ENCODE data around the genes NT5C1B and WDR35.

DNA sequence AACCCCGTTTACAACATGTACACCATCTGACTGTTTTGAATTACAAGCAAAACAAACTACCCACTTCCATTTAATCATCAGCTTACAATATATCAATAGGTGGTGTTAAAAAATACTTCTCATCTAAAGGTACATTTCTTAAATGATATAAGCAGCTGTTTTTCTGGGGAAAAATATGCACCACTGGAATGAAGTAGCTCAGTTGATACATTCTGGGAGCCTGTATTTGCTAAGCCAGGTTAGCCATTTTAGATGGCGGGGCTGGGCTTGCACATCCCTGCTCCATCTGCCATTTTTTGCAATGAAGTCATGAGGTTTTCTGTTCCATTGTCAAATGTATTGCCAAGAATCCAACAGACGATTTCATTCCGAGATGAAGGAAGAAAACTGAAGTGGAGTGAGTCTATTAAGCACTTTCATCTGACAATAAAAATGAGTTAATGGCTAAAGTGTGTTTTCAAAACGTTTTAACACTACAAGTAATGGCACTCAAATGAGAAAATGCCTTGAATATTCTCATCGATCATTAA lies 61.1 kb downstream of the CYRIA start:
- PRO-cap = no peak

GRCh38 chr2:16612499-16613068 lies 53.0 kb downstream of the CYRIA start:
- PRO-cap = no peak

- PRO-cap = no peak
Measured at GRCh38 chr2:16630174-16630945, 35.3 kb downstream of the CYRIA start.

DNA sequence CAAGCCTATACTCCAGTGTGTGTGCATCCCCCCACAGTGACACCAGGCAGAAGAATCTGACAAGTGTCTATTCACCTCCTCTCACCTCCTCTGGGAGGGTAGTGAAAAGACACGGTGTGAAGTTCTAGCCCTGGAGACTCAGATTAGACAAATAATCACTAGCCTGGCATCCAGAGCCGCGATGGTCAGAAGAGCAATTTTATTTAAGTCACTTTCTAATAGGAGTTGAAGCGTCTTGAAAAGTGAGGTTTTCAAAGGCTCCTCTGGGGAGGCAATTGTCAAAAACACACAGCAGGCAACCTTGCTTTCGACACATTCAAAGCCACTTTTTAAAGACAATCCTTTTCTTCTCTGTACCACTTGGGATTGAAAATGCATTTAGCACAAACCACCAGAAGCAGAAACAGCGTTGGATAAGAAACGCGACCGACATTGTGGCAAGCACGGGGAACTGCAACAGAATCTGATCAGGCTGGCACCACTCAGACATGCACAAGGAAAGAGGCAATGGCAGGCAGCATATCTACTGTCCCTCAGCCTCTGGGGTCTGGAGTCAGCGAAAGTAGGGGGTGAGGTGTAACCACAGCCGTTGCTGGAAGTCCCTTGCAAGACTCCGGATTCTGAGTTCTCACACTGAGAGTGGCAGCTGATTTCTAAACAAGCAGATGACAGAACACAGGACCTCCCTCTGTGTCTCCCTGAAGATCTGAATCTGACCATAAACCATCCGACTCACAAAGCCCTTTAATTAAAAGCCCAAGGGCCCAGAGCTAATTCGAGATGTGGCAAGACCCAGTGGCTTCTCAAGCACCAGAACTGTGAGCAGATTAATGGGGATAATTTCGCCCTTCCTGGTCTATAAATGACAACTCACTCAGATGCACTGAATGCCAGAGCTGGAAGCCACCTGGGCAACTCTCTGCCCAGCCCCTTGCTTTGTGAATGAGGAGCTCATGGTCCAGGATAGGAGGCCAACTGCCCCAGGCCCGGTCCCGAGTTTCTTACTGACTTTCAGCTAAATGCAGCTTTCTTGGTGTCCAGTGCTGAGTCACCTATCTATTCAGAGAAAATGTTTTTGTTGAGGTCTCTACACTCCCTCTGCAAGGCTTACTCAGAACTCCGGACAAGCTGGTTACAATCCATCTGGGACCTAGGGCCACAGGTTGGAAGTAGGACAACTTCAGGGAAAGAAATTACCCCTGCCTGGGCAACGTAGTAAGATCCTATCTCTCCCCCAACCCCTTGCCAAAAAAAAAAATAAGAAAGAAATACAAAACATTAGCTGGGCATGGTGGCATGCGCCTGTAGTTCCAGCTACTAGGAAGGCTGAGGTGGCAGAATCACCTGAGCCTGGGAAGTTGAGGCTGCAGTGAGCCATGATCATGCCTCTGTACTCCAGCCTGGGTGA lies 29.6 kb downstream of the CYRIA start:
- PRO-cap = no peak

- PRO-cap = no peak
Measured at GRCh38 chr2:16651918-16652459, 13.6 kb downstream of the CYRIA start.

- PRO-cap = no peak
Measured at GRCh38 chr2:17720887-17721336, 32.7 kb downstream of the SMC6 start.

DNA sequence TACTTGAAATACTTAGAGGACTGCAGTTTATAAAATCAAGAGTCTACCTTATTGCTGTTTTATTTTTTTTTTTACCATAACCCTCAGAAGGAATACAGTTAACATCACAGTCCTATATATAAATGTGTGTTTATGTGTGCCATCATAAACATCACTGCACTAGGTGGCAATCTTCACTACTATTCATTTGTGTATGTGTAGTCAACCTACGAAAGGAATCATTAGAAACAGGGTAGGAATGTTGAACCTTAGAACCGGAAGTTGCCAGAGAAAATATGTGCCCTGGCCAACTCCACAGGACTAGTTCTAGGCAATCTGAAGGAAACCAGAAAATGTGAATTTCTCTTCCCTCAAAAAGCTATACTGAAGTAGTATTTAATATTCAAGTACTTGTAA lies 3.4 kb downstream of the GEN1 start:
- PRO-cap = no peak

DNA sequence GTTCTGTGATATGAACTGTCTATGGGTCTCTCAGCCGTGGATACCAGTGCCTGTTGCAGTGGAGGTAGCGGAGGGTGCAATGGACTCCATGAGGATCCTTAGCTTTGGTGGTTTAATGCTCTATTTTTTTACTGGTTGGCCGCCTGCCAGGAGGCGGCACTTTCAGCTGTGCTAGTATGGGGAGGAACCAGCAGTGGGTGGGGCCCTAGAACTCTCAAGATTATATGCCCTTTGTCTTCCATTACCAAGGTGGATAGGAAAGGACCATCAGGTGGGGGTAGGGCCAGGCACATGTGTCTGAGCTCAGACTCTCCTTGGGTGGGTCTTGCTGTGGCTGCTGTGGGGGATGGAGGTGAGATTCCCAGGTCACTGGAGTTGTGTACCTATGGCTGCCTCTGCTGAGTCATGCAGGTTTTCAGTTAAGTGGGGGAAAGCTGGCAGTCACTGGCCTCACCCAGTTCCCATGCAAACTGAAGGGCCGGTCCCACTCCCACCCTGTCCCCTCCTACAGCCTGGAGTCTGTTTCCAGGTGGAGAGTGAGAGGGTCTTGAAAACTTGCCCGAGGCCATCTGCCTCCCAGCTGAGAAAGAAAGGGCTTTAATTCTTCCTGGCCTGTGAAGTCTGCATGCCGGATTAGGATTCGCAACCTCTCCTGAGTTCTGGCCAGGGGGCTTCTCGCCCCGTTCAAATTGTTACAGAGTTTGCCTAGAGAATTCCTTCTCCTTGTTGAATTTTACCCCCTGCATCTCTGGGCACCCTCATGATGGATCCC lies 14.5 kb downstream of the KCNS3 start:
- PRO-cap = no peak

GRCh38 chr2:18559606-18559676 lies 1.0 kb downstream of the RDH14 start:
- PRO-cap = bidirectional peak, plus-strand start at chr2:18559650, minus-strand start at chr2:18559556

DNA sequence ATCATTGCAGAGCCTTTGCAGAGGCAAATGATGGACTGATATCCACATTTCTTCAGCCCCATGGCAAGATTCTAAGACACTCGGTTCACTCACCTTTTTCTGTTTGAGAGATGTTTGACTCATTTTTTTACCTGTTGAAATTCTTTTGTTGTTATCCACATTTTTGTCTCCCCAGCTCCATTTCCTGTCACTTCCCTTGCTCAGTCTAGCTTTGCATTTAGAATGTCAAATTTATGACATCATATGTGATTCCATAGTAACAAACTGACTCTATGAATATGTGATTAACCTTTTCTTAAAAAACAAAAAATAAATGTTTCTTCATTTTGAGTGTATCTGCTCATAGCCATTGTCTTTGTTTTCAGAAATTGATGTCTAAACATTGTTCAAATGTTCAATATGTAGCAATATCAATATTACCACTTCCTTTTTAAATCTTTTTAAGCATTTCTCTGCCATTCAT lies at the start of gene NT5C1B:
NT5C1B (minus strand) TSS at position 224 of the 463 bp plus-strand sequence.
- PRO-cap = no peak

DNA sequence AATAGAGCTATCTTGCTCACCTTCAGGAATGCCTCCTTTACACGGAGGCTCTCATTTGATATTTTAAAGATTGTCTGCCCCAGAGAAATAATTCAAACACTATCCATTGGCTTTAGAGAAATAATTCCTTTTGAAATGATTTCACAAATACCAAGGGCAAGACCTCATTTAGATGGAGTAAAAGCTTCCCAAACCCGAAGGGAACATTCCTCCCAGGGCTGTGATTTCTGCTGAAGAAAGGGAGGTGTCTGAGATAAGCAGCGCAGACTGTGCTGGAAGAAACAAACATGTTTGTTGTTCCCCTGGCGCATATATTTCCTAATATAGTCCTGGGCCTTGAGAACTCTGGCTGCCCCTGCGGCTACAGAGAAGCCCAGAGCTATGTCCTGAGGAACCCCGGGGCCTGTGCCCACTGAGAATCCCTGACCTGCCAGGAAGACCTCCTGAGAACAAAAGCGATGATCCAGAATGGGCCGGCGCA lies 372.6 kb upstream of the NT5C1B start:
- PRO-cap = no peak

DNA sequence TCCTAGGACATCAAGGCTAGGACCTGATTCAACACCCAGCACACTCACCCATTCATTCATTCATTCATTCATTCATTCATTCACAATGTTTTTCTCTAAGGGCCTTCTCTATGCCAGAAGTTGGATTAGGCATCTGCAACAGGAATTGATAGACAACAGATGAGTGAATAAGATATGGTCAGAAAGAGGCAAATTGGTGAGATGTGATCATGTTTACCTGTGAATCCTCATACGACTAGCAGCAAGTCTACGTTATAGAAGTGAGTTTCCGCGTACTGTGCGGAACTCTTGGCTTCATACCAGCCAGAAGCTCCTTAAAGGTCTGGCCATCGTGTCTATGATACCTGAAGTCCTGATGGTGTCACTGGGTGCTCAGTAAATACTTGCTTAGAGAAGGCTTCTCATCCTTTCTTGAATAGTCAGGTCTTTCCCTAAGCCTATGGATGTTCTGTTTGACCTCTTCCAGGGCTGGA lies 126.6 kb downstream of the OSR1 start:
- PRO-cap = no peak

GRCh38 chr2:19747367-19747618 lies 154.5 kb downstream of the TTC32 start:
- PRO-cap = no peak

DNA sequence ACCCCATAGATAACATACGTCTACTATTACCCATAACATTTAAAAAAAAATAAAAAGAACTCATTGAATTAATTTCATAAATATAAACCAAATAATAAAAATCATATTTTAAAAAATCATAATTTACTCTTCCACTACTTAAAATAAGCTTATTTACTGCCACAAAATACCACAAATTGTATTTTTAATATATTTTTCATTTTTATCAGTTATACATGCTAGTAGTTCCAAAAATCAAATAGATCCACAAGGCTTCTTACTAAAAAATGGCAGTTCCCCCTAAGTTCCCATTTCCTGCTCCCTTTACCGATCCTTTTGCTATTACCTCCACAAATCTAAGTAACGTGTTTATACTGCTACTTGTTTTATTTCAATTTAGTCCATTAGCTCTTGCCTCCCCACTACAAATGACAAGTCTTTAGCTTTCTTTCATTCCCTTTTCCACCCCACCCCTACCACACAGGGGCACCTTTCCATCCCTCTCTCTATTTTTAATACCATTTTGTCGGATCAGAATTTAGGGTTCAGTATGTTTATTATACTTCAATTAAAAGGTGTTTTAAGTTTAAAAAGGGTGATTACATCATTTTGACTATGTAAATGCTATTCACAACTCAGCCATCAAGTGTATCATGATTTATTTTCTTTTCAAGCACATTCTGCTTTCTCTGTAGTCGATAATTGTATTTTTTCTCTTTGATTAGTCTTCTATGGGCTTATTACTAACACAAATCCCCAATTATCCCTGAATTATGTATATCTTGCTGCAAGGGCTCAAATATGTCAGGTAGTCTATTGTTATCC lies 27.0 kb downstream of the WDR35 start:
- PRO-cap = no peak

DNA sequence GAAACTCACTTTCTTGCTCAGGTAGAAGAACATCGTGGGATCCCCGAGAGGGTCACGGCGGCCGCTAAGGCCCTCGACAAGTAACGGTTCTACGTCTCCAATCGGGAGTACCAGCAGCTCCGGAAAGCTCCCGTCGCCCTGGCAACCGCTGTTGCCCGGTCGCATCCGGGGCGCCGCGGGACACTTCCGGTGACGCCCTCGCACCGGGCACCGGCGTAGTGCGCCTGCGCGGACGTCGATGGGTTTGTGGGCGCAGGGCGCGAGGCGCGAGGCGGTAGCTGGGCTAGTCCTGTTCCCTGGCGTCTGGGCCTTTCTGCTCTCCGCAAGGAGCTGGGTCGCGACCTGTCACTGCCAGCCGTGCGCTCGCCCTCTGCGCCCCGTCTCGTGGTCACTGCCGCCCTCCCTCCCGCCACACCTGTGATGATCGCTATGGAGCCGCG lies at the start of gene WDR35:
WDR35 (minus strand) TSS at position 123 of the 440 bp plus-strand sequence.
- PRO-cap = bidirectional peak, plus-strand start at position 229 of the sequence, minus-strand start at position 153 of the sequence

- PRO-cap = bidirectional peak, plus-strand start at chr2:20107017, minus-strand start at chr2:20106885
Measured at GRCh38 chr2:20106743-20107136, 55.3 kb upstream of the LAPTM4A start.

DNA sequence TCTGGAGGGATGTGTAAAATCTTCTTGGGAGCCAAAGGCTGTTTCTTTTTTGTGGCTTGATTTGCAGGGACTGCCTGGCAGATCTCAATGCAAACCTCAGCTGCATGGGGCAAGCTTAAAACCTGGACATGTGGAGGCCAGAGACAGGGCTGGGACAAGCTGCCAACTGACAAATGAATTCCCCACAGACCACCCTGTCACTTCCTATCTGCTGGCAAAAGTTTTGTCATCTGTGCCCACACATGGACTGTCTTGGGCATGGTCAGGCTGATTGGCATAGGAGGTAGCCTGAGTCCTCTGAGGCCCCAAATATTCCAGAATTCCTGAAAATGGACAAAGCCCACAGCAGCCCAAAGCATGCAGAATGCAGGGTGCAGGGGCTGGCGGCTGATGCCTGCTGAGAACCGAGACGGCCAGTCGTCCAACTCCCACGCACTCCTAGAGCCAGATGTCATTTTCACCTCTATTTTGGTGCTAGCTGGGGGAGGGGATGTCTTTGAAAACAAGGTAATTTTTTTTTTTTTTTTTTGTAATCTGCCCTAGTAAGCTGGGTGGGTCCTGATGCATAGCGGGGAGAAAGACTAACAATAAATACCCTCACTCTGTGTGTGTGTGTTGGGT lies 73.8 kb downstream of the SDC1 start:
- PRO-cap = no peak

GRCh38 chr2:20197893-20198489 lies 26.9 kb downstream of the SDC1 start:
- PRO-cap = no peak

DNA sequence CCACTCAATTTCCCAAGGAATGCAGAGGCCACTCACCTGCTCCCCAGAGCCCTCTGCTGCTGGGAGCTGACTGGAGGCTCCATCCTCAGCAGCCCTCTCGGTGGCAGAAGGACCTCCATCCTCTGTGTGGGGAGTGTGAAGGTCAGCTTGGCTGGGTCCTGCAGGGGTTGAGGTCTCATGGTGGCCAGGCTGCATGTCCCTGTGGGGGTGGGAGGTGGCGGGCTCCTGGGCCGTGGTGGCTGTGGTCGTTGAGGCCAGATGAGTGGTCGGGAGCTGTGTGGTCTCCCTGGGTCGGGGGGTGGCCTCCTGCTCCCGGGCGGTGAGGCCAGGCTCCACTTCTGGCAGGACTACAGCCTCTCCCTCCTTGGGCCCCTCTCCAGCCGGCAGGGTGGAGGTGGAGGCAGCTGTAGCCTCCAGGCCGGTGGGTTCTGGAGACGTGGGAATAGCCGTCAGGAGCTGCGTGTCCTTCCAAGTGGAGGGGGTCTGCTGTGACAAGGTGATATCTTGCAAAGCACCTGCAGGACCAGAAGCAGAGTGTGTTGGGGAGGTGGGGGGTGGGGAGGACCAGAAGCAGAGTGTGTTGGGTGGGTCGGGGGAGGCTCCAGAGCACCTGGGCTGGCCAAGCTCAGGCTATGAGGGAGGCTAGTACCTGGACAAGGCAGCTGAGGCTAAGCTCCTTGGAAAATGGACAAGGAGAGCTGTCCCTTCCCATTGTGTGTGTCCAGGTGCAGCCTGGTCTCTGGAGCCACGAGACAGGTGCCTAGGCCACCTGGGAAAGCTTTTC lies 21.0 kb downstream of the SDC1 start:
- PRO-cap = no peak

GRCh38 chr2:20235961-20236498 lies 11.1 kb upstream of the SDC1 start:
- PRO-cap = no peak

Data from left ventricle myocardium (tissue), 1 donor.